A549 (cell line): ENCODE data around the gene TCF7L2.

DNA sequence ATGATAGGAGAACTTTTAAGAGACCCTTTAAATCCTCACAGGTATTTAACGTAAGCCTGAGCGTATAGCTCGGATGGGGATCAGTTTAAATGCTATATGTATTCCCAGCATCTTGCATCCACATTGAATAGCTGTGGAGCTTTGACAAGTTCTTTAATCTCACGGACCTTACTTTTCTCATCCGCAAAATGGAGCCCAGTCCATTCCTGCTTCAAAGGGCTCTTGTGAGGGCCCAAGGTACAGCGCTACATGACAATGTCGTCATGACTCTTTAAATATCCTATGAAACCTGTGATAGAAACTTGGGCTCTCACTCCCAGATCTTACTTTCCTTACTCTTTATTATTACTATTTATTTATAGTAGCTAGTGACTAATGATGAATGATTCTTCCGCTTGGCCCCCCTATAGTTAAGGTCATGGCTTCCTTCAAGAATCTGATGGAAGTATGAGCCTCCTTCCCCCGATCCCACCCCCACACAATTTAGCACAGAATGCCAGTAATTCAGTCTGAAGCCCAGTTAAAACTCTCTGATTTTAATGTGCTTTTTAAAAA lies 41.9 kb downstream of the RBM20 start:
- PRO-cap = no peak
CAGE:
- cytosol, long polyA plus RNA = no peak
- long polyA plus RNA = no peak
- nucleus, long polyA plus RNA = no peak

DNA sequence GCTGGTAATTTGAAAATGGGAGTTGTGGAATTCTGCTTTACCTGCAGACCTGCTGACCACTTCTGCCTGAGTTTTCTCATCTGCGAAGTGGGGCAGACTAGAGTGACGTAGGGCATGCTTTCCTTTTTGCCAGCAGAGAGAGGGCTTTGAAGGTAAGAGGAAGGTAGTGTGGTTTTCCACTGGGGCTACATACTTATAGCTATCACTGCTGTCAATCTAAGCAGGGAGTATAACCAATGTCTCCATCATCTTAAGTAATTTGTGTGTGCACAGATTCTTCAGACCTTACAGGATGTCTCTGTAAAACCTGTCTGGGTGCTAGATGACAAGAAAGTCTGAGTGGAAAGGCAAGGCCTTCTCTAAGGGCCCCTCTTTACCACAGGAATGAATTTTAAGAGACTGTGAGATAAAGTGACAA lies 106.8 kb downstream of the RBM20 start:
- PRO-cap = no peak
CAGE:
- cytosol, long polyA plus RNA = no peak
- long polyA plus RNA = no peak
- nucleus, long polyA plus RNA = no peak

DNA sequence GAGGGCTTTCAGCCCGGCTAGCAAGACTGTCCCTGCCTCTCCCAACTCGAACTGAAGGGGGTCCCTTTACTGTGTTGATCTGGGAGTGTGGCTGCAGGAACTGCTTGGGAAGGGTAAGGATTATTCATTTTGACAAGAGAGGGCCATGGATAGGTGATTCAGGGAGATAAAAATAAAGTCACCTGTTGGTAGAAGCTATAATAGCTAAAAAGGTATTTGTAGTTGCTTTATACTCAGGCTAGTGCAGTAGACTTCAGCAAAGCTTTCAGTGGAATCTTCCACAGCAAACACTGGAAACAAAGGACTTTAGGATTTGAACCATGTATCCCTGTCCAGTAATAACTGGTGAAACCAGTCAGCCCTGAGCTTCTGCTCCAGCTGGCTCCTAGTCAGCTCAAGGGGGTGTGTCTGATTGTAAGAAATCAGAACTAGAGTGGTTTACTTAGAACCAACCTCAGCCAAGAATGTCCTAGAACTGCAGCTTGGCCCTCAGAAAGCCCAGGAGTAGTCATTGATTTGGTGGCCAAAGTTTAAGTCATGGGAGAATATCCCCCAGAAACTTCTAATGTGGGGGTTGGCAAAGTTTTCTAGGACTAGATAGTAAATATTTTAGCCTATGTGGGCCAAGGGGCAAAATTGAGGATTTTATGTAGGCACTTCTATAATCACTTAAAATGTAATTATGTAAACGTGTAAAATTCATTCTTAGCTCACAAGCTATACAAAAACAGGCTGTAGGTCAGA lies 52.9 kb upstream of the PDCD4 start:
- PRO-cap = no peak
CAGE:
- cytosol, long polyA plus RNA = no peak
- long polyA plus RNA = no peak
- nucleus, long polyA plus RNA = no peak

GRCh38 chr10:110841597-110842253 lies 30.0 kb upstream of the PDCD4 start:
- PRO-cap = no peak
CAGE:
- cytosol, long polyA plus RNA = no peak
- long polyA plus RNA = no peak
- nucleus, long polyA plus RNA = no peak

- PRO-cap = no peak
CAGE:
- cytosol, long polyA plus RNA = no peak
- long polyA plus RNA = no peak
- nucleus, long polyA plus RNA = no peak
Observed at GRCh38 chr10:110894259-110894567, 22.5 kb downstream of the PDCD4 start.

- PRO-cap = no peak
CAGE:
- cytosol, long polyA plus RNA = no peak
- long polyA plus RNA = no peak
- nucleus, long polyA plus RNA = no peak
Observed at GRCh38 chr10:112083203-112083699, 100.3 kb downstream of the GPAM start.

- PRO-cap = no peak
CAGE:
- cytosol, long polyA plus RNA = no peak
- long polyA plus RNA = no peak
- nucleus, long polyA plus RNA = no peak
Observed at GRCh38 chr10:112376996-112377454, 3.1 kb downstream of the ACSL5 start.

- PRO-cap = no peak
CAGE:
- cytosol, long polyA plus RNA = no peak
- long polyA plus RNA = no peak
- nucleus, long polyA plus RNA = no peak
Observed at GRCh38 chr10:112715553-112716151, 234.4 kb upstream of the TCF7L2 start.

DNA sequence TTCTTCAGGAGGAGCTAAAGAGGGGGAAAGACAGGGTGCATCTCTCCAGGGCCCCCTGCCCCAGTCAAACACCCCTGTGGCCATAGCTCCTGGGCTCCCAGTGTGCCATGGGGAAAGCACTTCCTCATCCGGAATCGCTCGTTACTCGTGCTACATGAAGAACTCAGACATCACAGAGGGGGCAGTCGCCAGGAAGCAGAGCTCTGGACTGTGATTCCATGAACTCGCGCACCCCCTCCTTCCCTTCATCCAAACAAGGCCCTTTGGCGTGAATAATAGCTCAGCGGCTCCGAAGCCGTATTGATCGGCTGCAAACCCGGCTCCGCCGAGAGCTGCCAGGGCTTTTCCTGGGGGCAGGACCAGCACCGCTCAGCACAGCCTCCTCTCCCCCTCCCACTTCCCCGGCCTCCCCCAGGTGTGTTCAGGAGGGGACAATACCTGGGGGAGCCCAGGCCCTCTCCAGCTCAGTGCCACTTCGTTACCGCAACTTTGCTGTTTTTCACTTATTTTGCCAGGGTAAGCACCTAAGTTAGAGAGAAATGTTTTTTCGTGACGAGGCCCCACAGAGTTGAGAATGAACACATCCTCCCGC lies 129.0 kb upstream of the TCF7L2 start:
- PRO-cap = no peak
CAGE:
- cytosol, long polyA plus RNA = no peak
- long polyA plus RNA = no peak
- nucleus, long polyA plus RNA = no peak

GRCh38 chr10:112826068-112826956 lies 123.7 kb upstream of the TCF7L2 start:
- PRO-cap = no peak
CAGE:
- cytosol, long polyA plus RNA = no peak
- long polyA plus RNA = no peak
- nucleus, long polyA plus RNA = no peak

GRCh38 chr10:112950186-112950934 lies at the start of gene TCF7L2:
Gene TCF7L2, plus strand, starts transcription at chr10:112950247.
- PRO-cap = unidirectional peak, plus-strand start at chr10:112950820
CAGE:
- cytosol, long polyA plus RNA = no peak
- long polyA plus RNA = start-site peak on the plus strand at chr10:112950227-112950279, 168 and 103 reads in 2 replicates; start-site peak on the plus strand at chr10:112950337-112950365, 27 and 31 reads in 2 replicates
- nucleus, long polyA plus RNA = start-site peak on the plus strand at chr10:112950247-112950370, 168 and 237 reads in 2 replicates; start-site peak on the minus strand at chr10:112950534-112950588, 6 and 6 reads in 2 replicates

GRCh38 chr10:112965031-112965470 lies 15.0 kb downstream of the TCF7L2 start:
- PRO-cap = no peak
CAGE:
- cytosol, long polyA plus RNA = no peak
- long polyA plus RNA = no peak
- nucleus, long polyA plus RNA = no peak

GRCh38 chr10:113152201-113152899 lies 202.3 kb downstream of the TCF7L2 start:
- PRO-cap = no peak
CAGE:
- cytosol, long polyA plus RNA = no peak
- long polyA plus RNA = no peak
- nucleus, long polyA plus RNA = no peak

DNA sequence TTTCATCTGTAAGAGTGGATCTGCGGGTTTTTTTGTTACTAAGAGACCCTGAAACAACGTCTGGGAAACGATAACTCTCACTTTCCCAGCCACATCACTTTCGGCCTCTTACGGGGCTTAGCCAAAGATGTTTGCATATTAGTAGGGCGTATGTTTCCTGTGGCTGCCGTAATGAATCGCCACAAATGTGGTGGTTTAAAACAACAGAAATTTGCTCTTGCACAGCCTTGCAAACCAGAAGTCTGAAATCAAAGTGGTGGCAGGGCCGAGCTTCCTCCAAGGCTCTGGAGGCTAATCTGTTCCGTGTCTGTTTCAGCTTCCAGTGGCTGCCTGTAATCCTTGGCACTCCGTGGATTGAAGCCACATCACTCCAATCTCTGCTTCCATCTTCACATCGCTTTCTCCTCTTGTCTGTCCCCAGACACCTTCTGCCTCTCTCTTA lies 220.1 kb downstream of the TCF7L2 start:
- PRO-cap = no peak
CAGE:
- cytosol, long polyA plus RNA = no peak
- long polyA plus RNA = no peak
- nucleus, long polyA plus RNA = no peak

GRCh38 chr10:113320934-113321546 lies 231.8 kb upstream of the HABP2 start:
- PRO-cap = no peak
CAGE:
- cytosol, long polyA plus RNA = no peak
- long polyA plus RNA = no peak
- nucleus, long polyA plus RNA = no peak

DNA sequence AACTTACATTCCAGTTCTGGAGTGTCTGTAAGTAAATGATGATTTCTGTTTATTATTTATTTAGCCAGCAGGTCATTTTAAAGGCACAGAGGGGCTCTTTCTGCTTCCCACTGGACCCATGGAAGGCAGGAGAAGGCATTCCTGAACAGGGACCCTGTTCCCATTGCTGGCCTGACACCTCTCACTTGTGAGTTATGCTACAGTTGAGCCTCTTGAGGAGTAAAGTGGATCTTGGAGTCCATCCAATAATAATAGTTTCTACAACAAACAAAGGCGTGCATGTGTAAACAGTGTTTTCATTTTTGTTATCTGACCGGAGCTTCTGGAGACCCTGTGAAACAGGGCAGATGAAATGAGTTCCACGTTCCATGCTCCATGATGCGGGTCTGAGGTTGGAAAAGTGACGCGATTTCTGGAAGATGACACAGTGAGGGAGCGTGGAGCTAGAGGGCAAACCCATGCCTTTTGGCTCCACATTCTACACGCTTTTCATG lies 127.3 kb upstream of the HABP2 start:
- PRO-cap = no peak
CAGE:
- cytosol, long polyA plus RNA = no peak
- long polyA plus RNA = no peak
- nucleus, long polyA plus RNA = no peak

- PRO-cap = no peak
CAGE:
- cytosol, long polyA plus RNA = no peak
- long polyA plus RNA = no peak
- nucleus, long polyA plus RNA = no peak
Observed at GRCh38 chr10:113560919-113561867, 8.3 kb downstream of the HABP2 start.

- PRO-cap = no peak
CAGE:
- cytosol, long polyA plus RNA = no peak
- long polyA plus RNA = no peak
- nucleus, long polyA plus RNA = no peak
Observed at GRCh38 chr10:113746409-113747120, 4.9 kb upstream of the PLEKHS1 start.

DNA sequence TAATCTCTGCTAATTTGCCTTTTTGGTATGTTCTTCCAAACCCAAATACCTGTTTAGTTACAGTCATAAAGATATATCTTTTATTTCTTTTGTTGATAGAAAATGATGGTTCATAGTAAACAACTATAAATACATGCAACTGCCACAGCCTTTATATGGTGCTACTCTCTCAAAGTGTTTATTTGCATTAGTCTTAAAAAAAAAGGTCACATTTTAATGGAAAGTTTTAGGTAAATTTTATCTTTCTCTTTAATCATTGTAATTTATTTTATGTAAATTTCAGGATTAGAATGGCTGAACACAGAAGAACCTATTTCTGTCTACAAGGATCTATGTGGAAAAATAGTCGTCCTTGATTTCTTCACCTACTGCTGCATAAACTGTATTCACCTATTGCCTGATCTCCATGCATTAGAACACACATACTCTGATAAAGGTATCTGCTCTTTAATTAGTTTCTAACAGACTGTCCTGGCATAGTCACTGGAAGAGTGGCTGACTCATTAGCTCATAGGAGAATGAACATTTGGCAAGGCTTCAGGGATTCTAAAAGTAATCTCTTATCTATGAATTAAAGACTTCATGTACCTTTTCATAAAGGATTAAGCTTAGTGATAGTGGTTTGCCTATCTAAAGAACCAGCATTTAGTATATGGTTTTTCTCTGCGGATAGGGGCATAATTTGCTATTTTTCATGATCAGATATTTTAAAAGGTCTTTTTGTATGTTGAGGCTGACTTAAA lies 4.0 kb downstream of the NHLRC2 start:
- PRO-cap = no peak
CAGE:
- cytosol, long polyA plus RNA = no peak
- long polyA plus RNA = no peak
- nucleus, long polyA plus RNA = no peak

- PRO-cap = no peak
CAGE:
- cytosol, long polyA plus RNA = no peak
- long polyA plus RNA = no peak
- nucleus, long polyA plus RNA = no peak
Observed at GRCh38 chr10:113958431-113959219, 85.0 kb upstream of the ADRB1 start.